ENCODE measurements around a stretch of chr1.

DNA sequence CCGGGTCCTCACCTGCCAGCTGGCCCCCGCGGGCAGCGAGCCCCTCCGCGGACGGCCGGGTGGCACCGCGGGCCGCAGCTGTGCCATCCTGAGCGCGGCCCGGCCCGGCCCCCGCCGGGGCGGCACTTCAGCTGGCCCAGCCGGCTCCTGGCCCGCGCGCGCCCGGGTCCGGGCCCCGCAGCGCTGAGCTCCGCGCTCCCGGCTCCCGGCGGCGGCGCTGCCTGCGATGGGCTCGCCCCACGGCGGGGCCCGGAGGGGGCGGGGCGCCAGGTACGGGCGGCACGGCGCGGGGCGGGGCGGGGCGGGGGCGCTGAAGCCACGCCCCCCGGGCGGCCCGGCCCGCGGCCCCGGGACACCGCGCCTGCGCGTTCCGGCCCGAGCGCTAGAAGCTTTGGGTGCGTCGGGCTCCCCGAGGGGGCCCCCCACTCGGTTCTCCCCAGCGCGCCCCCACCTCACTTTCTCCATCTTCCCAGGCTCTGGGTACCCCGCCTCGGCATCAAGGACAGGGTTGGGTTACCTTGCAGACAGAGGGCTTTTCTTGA, 46.8 kb downstream of the RAP1GAP start:
- PRO-cap = no peak

DNA sequence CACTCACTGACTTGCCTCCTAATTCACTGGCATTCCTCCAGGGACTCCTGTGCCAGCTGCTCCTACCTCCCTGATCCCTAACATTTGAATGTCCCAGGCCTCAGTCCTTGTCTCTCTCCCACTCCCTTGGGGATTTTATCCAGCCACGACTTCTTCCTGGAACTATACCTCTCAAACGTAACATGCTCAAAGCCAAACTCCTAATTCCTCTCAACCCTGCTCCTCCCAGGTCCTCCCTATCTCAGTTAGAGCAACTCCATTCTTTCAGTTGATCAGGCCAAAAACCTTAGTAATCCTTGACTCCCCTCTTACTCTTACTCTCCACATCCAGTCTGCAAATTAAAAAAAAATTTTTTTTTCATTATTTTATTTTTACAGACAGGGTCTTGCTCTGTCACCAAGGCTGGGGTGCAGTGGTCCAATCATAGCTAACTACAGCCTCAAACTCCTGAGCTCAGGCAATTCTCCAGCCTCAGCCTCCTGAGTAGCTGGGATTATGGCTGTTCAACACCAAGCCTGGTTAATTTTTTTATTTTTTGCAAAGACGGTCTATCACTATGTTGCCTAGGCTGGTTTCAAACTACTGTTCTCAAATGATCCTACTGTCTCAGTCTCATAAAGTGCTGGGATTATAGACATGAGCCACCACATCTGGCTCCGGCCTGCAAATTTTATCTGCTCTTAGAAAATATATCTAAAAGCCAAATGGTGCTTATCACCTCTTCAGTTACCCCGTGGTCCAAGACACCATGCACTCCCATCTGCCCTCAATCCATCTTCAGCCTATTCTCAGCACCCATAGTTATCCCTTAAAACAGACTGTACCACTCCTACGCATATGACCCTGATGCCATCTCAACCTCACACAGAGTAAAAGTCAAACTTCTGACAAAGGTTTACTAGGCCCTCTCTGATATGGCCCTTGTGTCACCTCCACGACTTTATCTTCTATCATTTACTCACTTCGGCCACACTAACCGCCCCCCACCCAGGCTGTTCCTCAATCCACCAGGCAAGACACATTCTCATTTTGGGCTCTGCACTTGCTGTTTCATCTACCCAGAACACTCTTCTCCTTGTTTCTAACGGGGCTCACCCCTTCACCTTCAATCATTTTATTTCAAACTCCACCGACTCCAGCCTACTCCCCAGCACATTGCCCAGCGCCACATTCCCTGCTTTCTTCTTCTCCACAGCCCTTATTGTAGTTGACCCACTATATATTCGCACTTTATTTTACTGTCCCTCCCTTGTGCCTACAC, 33.3 kb downstream of the USP48 start:
- PRO-cap = no peak

- PRO-cap = no peak
Measured at GRCh38 chr1:21779678-21780319, 3.1 kb downstream of the USP48 start.

DNA sequence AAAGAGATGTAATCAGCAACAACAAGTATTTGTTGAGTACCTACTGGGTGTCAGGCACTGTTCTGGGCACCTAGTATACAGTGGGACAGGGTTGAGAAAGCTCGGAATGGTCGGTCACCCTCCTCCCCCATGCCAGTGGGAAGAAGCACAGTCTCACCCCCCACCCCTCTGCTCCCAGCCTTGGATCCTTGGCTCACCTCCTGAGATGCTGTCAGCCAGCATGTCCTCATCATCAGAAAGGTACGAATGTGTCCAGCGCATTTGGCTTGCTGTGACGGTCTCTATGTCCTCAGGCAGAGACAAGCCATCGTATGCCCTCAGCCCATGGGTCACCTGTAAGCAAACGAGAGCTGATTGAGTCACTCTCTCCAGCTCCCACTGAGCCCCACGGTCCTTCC, 41.1 kb downstream of the HSPG2 start:
- PRO-cap = no peak

DNA sequence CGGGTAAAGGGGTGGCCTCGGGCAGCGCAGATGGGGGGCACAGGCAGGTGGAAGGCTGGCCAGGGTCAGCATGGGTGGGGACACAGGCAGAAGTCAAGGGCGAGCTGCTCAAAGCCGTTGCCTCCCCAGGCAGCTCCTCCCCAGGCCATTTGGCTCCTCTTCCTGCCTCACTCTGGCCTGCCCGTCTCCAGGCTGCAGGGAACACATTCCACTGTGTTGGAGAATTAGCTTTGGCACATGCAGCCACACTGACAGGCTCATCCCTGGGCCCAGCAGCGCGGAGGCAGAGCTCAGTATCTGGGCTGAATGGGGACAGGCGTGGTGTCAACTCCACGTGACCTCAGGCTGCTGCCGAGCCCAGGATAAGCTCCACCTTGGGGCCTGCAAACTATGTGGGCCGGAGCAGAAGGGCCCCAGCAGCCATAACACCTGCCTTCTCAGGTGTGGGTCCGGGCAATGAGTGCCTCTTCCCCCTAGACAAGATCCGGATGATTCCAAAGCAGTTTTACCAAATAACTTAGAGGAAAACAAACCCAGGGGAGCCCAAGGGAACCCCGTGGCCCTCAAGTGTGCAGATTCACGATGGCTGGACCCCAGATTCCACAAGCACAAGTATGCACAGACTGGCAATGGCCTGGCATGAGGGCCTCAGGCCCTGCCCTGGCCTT, 40.3 kb downstream of the HSPG2 start:
- PRO-cap = no peak

GRCh38 chr1:21926814-21927078, 10.4 kb downstream of the HSPG2 start:
- PRO-cap = no peak

DNA sequence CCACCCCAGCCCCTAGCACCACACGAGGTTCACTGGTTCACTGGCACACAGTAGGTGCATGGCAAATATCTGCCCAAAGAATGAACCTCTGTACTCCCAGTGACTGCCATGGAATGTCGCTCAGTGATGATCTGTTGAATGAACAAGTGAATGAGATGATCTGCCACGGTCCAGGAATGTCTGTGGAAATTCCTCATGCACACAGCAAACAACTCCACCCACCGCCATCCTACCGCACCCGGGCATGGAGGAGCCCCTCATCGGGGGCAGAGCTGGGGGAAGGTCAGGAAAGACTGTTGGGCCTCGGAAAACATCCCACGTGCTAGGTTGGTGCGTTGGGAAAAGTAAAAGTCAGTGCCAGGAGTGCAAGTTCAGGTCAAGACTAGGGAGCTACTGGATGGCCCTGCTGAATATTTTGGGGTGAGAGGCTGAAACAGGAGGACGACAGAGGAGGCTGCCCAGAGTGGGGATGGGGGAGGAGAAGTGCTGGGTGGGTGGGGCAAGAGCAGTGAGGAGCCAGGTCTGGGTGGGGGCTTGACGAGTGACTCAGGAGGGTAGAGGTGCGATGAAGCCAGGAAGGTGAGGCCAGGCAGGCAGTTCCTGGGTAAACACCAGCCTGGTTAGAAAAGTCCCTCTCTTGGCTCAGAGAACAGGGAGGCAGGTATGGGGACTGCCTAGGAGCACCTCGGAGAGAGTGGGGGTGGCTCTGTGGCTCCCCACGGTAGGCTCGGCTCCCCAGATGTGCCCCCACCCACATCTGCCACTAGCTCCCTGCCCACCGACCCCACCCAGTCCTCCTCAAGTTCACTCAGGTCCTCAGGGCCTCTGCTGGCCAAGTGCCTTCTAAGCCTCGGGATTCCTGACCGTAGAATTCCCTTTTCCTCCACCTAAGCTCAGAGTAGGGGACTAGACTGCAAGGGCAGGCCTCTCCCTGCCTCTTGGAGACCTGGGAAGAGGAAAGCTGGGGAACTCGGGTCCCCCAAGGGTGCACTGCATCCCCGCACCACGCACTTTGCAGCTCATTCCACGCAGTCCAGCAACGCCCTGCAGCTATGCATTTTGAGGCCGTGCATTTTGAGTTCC, 1.3 kb downstream of the HSPG2 start:
- PRO-cap = no peak

- PRO-cap = no peak
Measured at GRCh38 chr1:21944365-21944826, 7.3 kb upstream of the HSPG2 start.

GRCh38 chr1:22068465-22069084, 16.1 kb downstream of the CDC42 start:
- PRO-cap = no peak

DNA sequence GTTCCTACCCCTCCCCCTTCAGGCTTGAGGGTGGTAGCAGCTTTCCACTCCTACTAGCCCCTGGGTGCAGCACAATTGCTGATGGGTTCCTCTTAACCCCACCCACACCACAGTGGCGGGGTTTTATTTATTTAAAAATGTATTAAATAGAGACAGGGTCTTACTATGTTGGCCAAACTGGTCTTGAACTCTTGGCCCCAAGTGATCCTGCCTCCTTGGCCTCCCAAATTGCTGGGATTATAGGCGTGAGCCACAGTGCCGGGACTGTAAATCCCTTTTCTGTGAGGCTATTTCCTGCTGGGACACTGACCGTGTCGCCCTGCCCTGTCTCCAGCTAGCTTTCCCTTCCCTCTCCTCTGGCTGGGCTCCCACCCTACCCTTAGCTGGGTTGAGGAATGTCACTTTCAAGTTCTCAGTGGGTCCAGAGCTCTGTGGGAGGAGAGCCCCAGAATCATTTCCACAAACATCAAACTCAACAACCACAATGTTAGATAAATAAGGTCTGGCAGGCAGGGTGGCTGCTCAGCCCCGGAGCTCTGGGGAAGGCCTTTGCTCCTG, 112.7 kb upstream of the WNT4 start:
- PRO-cap = no peak

DNA sequence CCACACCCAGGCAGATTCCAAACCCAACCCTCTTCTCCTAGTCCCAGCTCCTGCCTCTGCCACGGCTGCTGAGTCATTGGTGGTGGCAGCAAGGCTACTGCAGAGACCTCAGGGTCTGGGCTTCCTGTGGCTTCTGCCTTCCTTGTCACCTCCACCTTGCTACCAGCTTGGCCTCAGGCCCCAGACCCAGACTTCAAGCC, 118.5 kb upstream of the ZBTB40 start:
- PRO-cap = no peak

DNA sequence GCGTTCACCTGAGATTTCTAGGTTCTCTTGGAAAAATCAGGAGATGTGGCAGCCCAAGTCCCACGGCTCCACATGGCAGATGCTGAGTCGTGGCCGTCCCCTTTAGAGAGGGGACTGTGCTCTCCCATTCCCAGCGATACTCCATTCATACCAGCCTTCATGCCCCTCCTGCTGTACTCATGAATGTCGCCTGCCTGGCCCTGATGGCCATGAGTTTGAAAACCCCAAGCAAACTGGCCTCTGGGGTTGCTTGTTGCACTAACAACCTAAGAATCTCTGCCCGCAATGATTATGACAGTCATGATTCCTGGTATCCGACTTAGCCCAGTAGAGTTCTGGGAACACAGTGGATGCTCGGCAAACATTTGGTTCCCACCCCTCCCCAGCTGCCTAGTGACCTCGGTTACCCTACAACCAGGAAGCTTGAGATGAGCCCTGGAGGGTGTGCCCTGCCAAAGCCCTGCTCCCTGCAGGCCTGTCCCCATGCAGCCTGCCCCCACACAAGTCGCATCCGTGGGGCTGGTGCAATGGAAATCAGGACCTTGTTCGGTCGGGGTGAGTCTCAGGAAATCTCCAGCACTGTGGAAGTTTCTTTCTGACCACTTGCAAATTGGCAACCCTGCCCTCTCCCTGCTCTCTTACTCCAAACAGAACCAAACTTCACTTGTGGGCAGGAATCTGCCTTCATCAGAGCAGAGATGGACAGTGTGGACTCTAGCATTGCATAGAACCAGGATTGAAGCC, 76.0 kb upstream of the ZBTB40 start:
- PRO-cap = no peak

- PRO-cap = unidirectional peak, minus-strand start at chr1:22428734
Measured at GRCh38 chr1:22428466-22429046, 23.1 kb upstream of the ZBTB40 start.

DNA sequence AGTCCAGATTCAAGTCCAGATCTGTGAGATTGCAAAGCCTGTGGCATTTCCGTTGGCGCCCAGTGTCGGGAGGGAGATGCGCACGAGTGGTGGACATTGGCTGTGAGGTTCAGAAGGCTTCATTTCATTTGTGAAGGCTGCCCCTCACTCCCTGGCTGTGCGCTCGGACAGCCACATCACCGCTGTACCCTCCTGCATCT, 26.3 kb upstream of the EPHA8 start:
- PRO-cap = no peak

- PRO-cap = no peak
Measured at GRCh38 chr1:22637781-22638209, 1.4 kb downstream of the C1QA start.

GRCh38 chr1:22660637-22661496, 7.8 kb downstream of the C1QB start:
- PRO-cap = no peak

DNA sequence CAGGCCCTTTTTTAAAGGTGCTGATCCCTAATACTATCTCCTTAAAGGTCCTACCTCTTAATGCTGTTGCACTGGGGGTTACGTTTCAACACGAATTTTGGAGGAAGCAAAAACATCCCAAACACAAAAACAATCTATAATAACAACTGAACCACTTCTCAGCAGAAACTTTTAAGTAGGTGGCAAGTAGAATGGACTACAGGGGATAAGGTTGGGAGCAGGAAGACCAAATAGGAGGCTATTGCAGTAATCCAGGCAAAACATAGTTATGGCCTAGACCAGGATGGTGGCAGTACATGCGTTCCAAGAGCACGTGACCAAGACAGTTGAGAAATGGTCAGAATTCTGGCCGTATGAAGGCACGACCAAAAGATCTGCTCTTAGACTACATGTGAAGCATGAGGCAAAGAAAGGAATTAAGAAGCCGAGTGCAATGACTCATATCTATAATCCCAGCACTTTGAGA, 77.9 kb downstream of the KDM1A start:
- PRO-cap = no peak

GRCh38 chr1:23168136-23168690, 49.1 kb downstream of the HTR1D start:
- PRO-cap = unidirectional peak, minus-strand start at chr1:23168657

- PRO-cap = no peak
Measured at GRCh38 chr1:23177201-23178316, 39.7 kb downstream of the HTR1D start.

DNA sequence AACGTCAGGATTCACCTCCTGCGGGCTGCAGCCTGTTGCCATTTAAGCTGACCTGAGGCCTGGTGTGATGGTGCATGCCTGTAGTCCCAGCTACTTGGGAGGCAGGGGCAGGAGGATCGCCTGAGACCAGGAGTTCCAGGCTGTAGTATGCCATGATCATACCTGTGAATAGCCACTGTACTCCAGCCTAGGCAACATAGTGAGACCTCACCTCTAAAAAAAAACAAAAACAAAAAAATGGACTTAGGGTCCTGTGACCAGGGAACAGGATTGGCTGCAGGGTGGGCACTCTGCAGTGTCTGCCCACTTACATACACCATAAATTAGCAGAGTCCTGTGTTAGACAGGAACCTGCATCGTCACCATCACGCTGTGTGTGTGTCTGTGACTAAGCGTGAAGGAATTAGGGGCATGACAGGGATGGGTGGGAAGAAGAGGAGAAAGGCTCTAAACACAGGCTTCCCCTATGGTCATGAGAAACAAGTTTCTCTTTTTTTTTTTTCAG, 28.6 kb downstream of the HTR1D start:
- PRO-cap = no peak